Colon Carcinoma Metastatic in the Lung (tissue), 2 donors: ENCODE measurements around a stretch of chr1.

DNA sequence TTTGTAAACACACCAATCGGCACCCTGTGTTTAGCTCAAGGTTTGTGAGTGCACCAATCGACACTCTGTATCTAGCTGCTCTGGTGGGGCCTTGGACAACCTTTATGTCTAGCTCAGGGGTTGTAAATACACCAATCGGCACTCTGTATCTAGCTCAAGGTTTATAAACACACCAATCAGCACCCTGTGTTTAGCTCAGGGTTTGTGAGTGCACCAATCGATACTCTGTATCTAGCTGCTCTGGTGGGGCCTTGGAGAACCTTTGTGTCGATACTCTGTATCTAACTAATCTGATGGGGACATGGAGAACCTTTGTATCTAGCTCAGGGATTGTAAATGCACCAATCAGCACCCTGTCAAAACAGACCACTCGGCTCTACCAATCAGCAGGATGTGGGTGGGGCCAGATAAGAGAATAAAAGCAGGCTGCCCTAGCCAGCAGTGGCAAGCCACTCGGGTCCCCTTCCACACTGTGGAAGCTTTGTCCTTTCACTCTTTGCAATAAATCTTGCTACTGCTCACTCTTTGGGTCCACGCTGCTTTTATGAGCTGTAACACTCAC is 12.6 kb upstream of the TOMM20 start:
- PRO-cap, 2 experiments, result no peak in any of the 2 experiments

GRCh38 chr1:235632588-235632874 is 17.1 kb downstream of the GNG4 start:
- PRO-cap, 2 experiments, result no peak in any of the 2 experiments

- PRO-cap, 2 experiments, result no peak in any of the 2 experiments
Observed at GRCh38 chr1:235878289-235878817, 11.6 kb upstream of the LYST start.

DNA sequence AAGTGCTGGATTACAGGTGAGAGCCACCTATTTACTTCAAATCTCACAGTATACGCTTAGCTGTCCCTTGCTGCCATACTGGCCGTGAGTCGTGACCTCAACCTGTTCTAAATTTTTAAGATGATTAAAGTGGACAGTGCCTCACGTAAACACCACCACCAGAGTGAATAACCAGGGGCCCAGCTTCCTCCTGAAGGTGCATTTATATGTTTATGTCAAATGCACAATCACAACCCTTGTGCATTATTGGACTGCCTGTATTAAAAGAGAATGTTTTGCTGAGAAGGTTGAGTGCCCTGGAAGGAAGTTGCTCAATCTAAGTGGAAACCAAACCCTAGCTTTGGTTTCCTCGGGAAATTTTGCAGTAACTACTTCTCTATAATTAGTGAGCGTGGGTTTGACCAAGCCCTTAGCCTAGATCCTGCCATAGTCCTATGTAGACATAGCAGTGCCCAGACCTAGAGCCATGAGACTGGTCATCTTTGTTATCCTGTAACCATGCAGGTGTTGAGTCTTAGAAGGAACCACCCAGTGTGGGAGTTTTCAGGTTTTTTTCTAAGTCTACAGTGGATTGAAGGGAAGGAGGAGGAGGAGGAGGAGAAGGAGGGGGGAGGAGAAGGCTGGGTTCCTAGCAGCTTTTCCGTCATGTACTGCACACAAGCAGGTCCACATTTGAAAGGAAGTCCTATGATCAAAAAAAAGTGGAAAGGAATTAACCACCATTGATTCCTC is 72.0 kb upstream of the LYST start:
- PRO-cap, 2 experiments, result no peak in any of the 2 experiments

DNA sequence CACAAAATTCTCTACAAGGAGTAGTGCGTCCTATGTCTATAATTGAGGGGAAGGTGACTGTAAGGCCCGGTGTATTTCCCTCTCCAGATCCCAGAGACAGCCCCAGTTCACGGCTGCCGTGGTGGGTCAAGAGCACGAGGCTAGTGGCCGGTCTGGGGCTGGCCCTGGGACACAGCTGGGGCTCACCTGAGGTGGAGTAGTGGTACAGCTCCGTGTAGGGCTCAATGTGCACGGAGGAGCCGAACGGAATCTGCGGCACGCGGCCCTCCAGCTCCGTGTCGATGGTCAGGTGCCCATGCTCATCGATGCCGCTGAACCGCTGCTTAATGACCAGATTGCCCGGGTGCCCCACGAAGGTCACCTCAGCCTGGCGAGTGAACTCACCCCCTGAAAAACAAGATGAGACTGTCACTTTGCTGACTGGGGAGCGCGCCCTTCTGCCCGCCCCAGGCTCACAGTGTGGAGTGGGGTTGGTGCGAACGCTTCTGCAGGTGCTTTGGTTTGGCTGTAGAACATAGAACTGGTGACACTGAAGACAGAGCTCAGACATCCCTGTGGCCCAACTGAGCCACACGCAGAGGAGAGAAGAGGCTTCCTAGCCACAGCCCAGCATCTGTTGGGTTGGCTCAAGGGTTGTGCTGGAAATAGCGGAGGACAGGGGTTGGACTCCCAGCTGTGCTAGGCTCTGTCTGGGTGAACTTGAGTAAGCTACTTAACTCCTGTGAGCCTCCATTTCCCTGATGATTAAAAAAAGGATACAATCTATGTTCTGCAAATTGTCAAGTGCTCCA is 35.3 kb downstream of the NID1 start:
- PRO-cap, 2 experiments, result no peak in any of the 2 experiments

DNA sequence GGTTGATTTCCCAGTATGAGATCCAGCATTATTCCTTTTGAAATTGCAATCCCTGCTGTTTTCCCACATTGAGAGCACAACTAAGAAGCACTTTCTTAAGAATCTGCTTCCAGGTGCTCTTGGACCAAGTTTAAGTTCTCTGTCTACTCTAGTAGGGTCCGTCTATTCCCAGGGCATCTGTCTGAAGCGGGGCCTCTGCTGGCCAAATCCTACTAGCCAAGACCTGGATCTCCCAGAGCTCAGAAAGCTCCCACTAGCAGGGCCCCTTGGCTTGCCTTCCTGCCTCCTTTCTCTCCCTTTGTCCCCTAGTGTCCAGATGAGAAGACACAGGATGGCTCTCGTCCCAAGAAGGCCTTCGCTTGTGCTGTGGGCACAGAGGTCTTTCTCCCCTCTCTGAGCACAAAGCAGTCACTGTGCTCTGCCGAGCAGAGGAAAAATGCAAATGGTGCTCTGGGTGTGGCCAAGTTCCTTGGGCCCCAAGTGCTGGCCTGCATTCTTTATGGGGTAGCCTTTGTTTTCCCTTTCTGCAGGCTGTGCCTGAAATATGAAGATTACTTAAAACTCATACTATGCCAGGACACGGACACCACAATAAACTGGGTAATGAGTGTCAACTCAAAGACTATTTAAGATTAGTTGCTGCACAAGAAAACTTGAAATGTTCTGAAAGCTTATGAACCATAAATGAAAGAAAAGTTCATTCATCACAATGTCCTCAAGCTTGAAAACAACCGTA is 13.0 kb upstream of the GPR137B start:
- PRO-cap, 2 experiments, result no peak in any of the 2 experiments

GRCh38 chr1:236150431-236150908 is 8.1 kb downstream of the GPR137B start:
- PRO-cap, 2 experiments, result no peak in any of the 2 experiments

GRCh38 chr1:236206311-236206745 is 64.0 kb downstream of the GPR137B start:
- PRO-cap, 2 experiments, result no peak in any of the 2 experiments

DNA sequence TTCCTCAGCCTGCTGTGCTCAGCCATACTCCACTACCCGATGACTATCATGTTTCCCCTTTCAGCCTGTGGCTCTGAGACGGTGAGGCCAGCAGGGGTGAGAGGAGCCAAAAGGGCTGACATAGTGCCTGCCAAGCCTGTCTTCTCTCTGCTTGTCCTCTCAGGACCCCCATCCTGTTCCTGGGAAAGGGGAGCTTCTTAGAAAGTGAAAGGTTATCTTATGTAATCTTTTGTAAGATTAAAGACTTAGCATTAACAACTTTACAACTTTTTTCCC is 64.3 kb downstream of the GPR137B start:
- PRO-cap, 2 experiments, result no peak in any of the 2 experiments

DNA sequence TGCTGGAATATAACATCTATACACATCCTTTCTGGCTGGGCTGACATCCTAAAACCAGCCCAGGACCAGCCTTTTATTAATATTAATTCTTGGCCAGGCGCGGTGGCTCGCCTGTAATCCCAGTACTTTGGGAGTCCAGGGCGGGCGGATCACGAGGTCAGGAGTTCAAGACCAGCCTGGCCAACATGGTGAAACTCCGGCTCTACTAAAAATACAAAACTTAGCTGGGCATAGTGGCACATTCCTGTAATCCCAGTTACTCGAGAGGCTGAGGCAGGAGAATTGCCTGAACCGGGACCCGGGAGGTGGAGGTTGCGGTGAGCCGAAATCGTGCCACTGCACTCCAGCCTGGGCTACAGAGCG is 33.7 kb upstream of the LGALS8 start:
- PRO-cap, 2 experiments, result no peak in any of the 2 experiments

DNA sequence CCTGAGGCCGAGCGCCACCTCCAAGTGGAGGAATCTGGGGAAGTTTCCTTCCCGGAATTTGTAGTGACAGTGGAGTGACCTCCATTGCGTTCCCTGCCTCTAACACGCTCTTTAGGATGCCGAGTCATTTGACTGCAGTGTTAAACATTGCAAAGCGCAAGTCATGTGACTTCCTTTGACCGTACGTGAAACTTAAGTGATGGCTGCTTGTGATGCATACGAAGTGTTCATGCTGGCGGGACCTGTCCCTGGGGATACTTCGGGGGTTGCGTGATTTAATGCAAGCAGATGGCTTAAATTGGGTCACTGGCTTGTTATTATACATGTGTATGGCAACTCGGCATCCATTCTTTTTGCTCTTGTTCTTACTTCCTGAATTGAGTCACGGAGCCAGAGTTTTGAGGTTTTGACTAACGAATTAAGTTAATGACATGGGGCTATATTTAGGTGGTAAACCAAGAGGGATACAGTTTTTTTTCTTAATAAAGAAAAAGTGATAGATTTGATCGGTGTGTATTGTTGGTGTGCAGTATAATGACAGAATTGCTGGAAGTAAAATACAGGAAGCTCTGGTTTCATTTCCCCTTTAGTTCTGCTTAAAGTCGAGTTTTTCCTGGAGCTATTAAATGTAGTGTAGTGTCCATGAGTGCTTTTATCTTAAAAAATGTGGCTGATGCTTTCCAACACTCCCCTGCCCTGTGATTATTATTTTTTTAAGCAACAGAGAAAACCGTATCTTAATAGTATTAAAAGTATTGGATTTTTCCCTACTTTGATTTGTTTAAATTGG is 827 bp downstream of the LGALS8 start:
- PRO-cap, 2 experiments, result peak in 2 of 2 experiments; most common plus-strand start position 195 of the sequence (in 1); most common minus-strand start position 113 of the sequence (in 2)

DNA sequence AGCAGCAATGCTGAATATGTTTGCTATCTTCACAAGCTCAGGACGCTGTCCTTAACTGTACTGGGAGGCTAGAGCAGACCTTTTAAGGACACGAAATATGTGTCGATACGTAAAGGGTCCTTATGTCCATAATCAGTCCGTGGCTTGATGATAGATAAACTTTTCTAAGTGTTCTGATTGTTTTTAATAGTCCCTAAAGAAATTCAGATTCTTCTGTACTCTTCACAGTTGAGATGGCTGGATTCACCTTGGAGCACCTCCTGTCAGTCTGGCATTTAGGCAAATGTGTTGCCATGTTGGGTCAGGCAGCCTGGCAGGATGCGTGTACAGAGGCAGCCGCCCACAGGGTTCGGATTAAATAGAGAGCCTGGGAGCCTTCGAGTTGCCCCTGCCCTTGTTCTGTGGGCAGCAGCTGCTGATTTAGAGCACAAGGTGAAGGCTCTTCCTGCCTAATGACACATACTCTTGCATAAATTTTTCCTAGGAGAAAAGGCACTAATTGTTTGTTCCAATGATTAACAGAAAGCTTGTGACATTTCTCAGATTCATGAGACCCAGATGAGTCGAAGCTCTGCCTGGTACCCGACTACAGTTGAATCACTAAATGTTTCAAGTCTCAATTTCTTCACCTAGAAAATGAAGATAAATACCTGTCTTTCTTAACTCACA is 3.7 kb downstream of the ACTN2 start:
- PRO-cap, 2 experiments, result no peak in any of the 2 experiments

- PRO-cap, 2 experiments, result no peak in any of the 2 experiments
Observed at GRCh38 chr1:236747489-236748036, 47.5 kb upstream of the MTR start.

DNA sequence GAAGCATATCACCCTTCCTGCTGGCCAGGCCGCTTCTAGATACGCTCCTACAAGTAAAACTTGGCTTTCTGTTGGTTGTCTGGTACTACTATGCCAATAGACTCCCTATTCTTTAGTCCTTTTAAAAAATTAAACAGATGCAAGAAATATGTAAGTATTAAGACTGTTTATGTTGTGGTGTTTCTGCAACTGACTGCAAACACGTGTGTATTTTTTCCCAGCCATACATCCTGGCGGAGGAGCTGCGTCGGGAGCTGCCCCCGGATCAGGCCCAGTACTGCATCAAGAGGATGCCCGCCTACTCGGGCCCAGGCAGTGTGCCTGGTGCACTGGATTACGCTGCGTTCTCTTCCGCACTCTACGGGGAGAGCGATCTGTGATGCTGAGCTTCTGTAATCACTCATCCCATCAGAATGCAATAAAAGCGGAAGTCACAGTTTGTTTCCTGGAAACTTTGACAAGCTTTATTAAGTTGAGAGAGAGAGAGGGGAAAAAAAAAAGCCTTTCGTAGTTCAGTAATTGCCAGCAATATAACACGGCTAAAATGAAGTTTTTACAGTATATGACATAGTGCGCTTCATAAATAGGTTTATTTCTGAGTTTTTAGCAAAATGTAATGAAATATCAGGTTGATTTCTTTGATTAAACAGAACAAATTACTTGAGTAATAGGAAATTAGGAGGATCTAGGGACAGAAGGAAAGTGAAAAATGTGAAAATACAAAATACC is 32.7 kb upstream of the MTR start:
- PRO-cap, 2 experiments, result no peak in any of the 2 experiments

DNA sequence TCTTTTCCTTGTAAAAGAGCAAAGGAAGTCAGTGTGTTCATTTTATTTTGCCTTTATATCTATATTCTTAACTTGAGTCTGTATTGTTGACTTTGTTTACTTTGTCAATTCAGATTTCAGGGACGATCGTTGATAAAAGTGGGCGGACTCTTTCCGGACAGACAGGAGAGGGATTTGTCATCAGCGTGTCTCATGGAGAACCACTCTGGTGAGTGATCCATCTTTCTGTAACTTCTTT is 21.2 kb downstream of the MTR start:
- PRO-cap, 2 experiments, result no peak in any of the 2 experiments

DNA sequence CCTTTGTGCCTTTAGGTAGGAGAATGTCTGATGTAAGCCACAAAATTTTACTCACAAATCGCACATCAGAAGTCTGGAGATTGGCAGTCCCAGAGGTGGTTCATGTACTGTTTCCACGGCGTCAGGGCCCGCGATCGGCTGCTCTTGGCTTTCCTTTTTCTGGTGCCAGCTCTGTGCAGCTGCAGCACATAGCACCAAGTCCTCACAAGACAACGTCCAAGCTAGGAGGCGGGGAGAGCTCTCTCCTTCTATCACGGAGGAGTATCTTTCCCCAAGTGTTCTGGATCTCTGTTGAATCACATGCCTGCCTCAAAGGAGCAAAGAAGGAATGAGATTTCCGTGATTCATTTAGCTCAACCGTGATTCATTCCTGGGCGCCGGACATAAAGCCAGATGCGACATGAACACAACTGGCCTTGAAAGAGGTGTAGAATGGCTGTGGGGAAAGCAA is 25.5 kb downstream of the MT1HL1 start:
- PRO-cap, 2 experiments, result no peak in any of the 2 experiments

DNA sequence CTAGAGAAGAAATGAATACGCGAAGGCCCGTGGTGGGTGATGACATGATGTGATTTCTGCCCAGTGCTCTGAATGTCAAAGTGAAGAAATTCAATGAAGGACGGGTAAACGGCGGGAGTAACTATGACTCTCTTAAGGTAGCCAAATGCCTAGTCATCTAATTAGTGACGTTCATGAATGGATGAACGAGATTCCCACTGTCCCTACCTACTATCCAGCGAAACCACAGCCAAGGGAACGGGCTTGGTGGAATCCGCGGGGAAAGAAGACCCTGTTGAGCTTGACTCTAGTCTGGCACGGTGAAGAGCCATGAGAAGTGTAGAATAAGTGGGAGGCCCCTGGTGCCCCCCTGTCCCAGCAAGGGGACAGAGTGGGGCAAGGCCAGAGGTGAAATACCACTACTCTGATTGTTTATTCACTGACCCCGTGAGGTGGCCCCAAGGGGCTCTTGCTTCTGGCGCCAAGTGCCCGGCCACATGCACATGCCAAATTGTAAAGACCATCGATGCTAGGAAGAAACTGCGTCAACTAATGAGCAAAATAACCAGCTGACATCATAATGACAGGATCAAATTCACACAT is 287.6 kb downstream of the ZP4 start:
- PRO-cap, 2 experiments, result no peak in any of the 2 experiments

DNA sequence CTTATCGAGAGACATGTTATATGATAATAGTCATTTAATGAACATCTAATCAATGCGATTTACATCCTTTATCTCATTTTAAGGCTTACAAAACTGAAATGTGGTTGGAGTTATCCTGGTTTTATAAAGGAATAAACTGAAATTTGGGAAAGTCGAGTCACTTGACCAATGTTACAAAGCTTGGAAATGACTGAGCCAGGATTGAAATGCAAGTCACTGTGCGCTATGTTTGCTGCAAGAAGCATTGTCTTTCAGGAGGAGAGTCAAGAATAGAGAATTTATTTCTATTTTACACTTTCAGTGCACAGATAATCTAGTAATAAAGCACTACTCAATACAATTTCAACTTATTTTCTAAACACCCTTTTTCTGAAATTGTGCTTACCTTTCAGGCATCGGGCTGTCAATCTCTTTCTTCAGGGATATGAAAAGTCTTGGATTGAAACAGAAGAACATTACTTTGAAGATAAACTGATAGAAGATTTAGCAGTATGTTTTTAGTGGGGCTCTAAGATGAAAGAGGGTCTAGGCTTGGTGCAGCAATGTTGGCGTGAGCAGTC is 160.8 kb downstream of the ZP4 start:
- PRO-cap, 2 experiments, result no peak in any of the 2 experiments

- PRO-cap, 2 experiments, result no peak in any of the 2 experiments
Observed at GRCh38 chr1:237838357-237839117, 52.2 kb downstream of the ZP4 start.

GRCh38 chr1:239387753-239388262 is 1.4 kb downstream of the CHRM3 start:
- PRO-cap, 2 experiments, result peak in 1 of 2 experiments; most common minus-strand start chr1:239387917 (in 1)